Measurements from ENCODE around the gene NOP53.

GRCh38 chr19:46872984-46873375 is 12.2 kb downstream of the ARHGAP35 start:
- PRO-cap = no peak
- RAMPAGE, long total RNA = no peak
- RRBS = no CpG with 5 or more reads among the region's 4 CpGs

DNA sequence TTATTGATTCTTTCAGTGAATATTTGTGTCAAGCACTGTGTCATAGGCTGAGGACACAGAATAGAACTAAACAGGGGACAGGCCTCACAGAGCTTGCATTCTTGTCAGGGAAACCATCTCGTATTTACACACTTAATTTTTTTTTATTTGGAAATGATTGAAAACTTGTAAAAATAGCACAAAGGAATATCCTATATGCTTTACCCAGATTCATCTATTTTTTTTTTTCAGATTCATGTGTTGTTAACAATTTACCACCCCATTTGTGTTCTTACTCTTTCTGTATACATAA is 55.7 kb downstream of the ARHGAP35 start:
- PRO-cap = no peak
- RAMPAGE, long total RNA = no peak
- RRBS = no CpG with 5 or more reads among the region's 1 CpG

- PRO-cap = no peak
- RAMPAGE, long total RNA = no peak
- RRBS = no CpG with 5 or more reads among the region's 9 CpGs
Observed at GRCh38 chr19:46950931-46951802, 68.5 kb upstream of the NPAS1 start.

DNA sequence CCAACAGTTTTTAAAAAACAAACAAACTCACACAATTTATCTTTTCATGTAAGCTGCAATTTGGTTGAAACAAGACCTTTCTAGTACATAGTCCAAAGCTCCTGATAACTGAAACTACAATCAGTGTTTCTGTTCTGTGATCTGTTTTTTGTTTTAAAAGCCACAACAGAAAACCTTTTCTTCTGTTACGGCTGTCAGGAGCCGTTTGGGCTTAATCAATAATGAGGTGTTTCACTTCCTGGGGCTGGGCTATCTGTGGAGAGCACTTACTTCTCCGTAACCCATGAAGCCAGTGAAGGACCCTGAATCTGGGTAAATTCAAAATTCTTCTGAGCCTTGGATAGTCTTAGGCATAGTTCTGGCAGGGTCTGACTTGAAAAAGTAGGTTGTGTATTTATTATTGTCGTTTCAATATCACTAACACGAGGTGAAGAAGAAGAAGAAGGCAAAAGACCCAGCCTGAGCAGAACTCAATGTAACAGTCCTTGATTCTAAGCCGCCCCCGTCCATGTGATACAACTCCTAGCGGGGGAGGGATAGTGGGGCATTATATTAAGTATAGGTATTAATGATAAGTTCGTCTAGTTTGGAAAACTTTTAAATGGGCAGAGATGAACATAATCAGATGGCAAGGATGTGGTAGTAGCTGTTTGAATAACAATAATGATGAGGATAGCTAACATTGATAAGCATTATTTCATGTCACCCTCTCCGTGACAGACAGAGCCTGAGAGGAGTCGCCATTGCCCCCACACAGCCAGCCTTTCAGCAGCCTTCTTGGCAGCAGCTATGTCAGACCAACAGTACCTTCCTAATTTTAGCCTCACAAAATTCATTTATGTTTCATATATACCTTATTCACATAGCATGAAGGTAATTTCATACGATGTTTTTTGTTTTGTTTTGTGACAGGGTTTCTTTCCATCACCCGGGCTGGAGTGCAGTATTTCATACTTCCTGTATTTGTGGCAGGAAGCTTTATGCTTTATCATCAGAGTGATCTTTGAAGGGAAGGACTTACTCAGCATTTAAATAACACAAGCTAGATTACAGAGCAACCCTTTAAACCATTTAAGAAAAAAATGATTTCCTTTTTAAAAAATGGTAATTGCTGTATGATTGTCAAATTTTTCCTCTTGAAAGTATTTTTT is 64.6 kb upstream of the NPAS1 start:
- PRO-cap = no peak
- RAMPAGE, long total RNA = no peak
- RRBS = no CpG with 5 or more reads among the region's 13 CpGs

- PRO-cap = no peak
- RAMPAGE, long total RNA = no peak
- RRBS = no CpG with 5 or more reads among the region's 8 CpGs
Observed at GRCh38 chr19:46958484-46959228, 61.0 kb upstream of the NPAS1 start.

DNA sequence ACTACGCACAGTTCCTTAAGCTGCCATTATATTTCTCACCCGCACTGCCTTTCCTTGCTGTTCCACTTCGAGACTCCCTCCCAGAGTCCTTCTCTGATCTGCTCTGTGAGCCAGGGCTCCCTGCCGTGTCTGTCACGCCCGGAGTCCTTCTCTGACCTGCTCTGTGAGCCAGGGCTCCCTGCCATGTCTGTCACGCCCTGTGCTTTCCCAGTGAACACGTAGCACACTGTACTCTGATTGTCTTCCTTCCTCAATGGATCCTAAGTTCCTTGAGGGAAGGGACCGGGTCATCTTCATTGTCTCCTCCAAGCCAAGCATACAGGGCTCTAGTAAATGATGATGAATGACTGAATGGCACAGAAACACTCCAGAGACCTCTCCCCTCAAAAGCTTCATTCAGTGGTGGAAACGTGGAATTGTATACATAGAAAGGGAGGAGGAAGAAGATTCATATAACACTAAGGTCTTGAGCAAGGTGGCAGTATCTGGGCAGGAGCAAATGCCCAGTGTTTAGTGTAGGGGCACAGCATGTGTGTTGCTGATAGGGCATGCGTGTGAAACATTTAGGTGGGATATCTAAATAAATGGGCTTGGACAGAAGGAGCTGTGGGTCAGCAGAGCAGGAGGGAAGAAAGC is 51.8 kb upstream of the NPAS1 start:
- PRO-cap = no peak
- RAMPAGE, long total RNA = no peak
- RRBS = no CpG with 5 or more reads among the region's 11 CpGs

DNA sequence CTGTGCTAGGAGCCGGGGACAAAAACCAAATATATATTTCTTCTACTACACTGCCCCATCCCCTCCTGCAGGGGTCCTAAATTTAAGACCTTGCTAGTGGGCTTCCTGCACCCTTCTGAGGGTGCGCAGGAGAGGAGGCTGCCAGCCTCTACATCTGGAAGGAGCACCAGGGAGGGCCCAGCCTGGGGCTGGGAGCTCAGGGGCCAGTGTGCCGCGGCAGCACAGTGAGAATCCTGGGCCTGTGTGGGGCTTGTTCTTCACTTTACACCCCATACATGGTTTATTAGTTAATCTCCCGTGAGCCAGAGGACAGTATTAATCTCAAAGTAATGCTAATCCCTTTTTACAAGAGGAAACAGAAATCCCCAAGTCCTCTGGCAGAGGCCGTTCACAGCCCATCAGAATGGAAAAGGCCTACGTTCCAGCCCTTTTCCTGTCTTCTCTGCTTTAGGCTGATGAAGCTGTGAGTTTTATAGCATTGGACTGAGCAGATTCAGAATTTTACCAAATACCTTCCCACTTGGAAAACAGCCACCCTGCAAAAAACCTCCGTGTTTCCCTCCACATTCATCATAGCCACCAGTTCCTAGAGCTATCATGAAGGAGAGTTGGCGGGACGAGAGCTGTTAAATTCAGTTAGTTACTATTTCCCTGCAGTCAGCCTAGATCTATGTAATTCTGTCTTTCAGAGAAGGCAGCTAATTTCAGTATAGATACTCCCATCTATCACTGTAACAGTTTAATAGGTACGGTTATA is 44.2 kb upstream of the NPAS1 start:
- PRO-cap = no peak
- RAMPAGE, long total RNA = no peak
- RRBS = no CpG with 5 or more reads among the region's 11 CpGs

GRCh38 chr19:47096069-47097274 is 17.1 kb downstream of the ZC3H4 start:
- PRO-cap = no peak
- RAMPAGE, long total RNA = no peak
- RRBS = no CpG with 5 or more reads among the region's 23 CpGs

DNA sequence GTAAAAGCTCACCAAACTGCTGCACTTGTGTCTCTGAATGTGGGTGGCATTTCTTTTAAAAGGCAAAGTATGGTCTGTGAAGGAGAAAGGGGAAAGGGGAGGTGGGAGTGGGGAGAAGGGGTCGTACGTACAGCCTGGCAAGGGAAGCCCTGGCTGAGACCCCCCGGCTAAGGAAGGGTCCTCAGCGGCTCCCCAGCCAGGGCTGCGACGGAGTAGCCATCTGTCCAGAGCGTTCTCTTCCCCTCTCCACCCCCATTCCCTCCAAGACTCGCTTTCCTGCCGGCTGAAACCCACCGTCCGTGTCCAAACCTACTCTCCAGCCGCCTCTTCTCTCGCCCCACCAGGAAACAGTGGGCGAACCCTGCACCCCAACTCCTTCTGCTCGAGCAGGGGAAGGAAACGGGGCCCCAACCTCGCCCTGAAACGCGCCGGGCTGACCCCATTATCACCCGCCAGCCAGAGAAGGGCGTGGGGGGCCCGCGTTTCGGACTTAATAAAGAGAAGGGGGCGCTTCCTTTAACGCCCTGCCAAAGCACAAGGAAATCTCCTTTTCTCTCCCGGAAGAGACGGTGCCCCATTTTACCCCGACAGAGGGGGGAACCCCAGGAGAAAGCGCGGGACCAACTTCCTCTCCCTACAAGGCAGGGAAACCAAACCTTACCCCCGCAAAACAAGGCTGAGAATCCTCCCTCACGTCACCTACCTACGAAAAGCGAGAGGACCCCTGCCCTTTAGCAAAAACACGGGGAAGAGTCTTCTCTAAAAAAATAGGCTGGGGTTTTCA is 2.5 kb downstream of the ZC3H4 start:
- PRO-cap = bidirectional peak, plus-strand start at position 255 of the sequence, minus-strand start at position 210 of the sequence
- RAMPAGE, long total RNA = no peak
- RRBS = under 1% methylated on average over 6 of the region's 37 CpGs

DNA sequence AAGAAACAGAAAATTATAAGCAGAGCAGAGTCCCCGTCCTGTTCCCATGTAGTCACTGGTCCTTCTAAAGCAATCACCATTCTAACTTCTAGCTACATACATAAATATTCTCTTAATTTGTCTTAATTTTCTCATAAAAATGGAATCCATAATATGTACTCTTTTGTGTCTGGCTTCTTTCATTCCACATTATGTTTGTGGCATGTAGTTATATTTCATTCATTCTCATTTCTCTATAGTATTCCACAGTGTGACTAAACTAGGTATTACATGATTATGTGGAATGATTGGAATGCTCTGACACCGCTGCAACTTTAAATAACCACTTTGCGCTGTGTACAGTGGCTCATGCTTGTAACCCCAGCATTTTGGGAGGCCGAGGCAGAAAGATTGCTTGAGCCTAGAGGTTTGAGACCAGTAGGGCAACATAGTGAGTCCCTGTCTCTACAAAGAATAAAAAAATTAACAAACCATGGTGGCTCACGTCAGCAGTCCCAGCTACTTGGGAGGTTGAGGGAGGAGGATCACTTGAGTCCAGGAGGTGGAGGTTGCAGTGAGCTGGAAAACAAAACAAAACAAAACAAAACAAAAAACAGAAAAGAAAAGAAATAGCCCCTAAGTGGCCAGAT is 8.3 kb upstream of the SAE1 start:
- PRO-cap = no peak
- RAMPAGE, long total RNA = no peak
- RRBS = no CpG with 5 or more reads among the region's 5 CpGs

- PRO-cap = unidirectional peak, minus-strand start at chr19:47227719; bidirectional peak, plus-strand start at chr19:47228089, minus-strand start at chr19:47227915
- RAMPAGE, long total RNA = no peak
- RRBS = under 1% methylated on average over 7 of the region's 32 CpGs
Observed at GRCh38 chr19:47227350-47228213, 3.4 kb downstream of the BBC3 start.

DNA sequence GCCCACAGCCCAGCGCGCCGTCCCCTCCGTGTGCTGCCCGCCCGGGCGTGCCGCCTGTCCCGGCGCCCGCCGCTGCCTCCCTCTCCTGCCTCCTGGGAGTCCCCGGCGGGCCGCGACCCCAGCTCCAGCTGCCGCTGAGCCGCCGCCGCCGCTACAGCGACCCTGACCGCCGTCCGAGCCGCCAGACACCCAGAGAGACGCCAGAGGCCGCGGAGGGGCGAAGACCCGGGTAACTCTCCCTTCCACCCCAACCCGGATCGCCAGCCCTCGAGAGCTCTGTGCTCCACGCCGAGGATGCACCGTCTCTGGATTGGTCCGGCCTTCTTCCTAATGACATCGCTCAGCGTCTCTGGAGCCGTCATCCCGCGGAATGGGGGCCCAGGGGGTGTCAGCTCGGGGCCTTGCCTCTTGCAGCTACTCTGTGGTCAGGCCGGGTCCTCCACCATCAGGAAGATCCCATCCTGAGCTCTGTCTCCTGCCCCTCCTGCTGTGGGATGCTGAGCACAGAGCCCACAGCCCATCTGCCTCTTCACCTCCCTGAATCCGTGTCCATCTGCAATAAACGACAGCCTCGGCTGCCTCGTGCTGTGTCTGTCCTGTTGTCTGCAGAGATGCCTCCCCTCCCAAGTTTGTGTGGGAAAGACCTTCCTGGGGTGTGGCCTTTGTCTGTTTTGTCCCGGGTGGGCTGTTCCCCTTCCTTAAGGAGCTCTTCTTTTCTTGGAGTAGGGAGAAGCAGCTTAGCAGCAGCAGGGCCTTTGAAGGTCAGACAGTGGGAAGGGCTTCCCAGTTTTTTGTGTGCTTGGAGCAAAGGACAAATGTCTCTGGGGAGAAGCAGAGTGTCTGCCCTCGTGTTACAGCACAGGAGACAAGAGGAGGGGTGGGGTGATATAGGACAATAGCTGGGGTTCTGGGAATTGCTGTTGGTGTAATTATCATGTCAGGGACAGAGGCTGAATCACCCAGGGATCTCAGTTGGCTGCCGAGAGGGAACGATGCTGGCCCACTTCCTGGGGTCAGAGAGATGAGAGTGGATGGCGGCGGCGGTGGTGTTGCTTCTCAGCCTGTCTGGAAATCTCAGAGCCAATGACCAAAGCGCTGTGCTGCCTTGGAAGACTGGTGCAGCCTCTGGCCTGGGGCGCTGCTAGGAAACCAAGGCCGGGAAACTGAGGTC is 816 bp downstream of the INAFM1 start:
- PRO-cap = no peak
- RAMPAGE, long total RNA = no peak
- RRBS = 6% methylated on average over 27 of the region's 59 CpGs

- PRO-cap = no peak
- RAMPAGE, long total RNA = no peak
- RRBS = no CpG with 5 or more reads among the region's 10 CpGs
Observed at GRCh38 chr19:47389230-47389787, 30.0 kb downstream of the MEIS3 start.

GRCh38 chr19:47507809-47508706 is 6.8 kb downstream of the NAPA start:
- PRO-cap = no peak
- RAMPAGE, long total RNA = no peak
- RRBS = no CpG with 5 or more reads among the region's 16 CpGs

DNA sequence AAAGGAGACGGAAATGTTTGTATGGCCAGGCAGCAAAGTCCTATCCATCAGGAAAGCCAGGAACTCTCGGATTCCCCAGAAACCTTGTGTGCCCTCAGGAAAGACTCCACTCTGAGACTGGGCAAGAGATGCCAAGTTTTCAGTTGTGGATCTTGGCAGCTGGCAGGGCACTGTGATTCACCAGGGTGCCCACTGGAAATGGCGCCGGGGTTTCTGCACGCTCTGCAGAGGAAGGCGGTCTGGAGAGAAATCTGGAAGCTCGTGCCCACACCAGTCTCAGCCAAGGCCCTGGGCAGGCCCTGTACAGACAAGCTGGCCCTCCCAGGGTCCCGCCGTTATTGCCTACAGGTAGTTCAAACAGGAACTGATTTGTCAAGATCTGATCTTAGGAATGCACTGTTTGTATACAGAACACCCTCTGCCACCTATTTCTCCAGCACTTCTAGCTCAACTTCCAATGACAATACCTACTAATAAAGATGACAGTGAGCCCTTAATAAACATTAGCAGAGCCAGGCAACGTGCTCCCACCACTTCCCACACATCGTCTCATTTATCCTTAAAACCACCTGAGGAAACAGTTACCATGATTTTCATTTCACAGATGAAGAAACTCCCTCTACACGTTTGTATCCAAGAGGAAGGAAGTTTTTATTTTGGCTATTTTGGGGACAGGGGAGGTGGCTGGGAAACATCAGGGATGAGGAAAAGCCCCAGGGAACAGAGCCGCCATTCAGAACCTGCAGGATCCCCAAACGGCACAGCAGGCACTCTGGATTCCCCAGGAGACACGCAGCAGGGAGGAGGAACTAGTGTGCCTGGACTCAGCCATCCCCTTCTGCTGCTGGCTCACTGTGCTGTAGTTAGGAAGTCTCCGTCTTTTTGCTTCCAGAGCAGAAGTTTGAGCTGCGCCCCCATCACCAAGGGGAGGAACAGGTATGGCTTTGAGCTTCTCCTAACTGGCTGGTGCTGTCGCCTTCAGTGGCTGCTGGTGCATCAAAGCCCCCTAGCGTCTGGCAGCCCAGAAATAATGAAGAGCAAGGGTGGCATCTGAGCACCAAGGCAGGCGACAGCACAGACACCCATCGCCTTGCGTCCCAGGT is 4.6 kb downstream of the NAPA start:
- PRO-cap = no peak
- RAMPAGE, long total RNA = no peak
- RRBS = no CpG with 5 or more reads among the region's 22 CpGs

GRCh38 chr19:47549266-47549854 is 23.6 kb downstream of the ZNF541 start:
- PRO-cap = no peak
- RAMPAGE, long total RNA = no peak
- RRBS = no CpG with 5 or more reads among the region's 13 CpGs

DNA sequence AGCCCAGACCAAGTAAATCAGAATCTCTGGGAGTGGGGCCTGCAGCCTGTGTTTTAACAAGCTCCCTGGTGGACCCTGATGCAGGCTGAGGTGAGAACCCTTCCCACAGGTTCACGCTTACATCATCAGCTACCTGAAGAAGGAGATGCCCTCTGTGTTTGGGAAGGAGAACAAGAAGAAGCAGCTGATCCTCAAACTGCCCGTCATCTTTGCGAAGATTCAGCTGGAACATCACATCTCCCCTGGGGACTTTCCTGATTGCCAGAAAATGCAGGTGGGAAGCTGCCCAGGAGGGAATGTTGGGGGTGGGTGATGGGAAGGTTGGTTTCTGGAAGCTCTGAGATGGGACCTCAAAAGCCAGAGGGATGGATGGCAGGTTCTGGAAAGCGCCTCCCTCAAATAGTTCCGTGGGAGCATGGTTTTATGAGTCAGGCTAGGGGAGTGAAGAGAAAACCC is 9.1 kb upstream of the NOP53 start:
- PRO-cap = no peak
- RAMPAGE, long total RNA = no peak
- RRBS = no CpG with 5 or more reads among the region's 5 CpGs

- PRO-cap = no peak
- RAMPAGE, long total RNA = no peak
- RRBS = no CpG with 5 or more reads among the region's 32 CpGs
Observed at GRCh38 chr19:47741056-47741436, 4.3 kb upstream of the NOP53 start.

DNA sequence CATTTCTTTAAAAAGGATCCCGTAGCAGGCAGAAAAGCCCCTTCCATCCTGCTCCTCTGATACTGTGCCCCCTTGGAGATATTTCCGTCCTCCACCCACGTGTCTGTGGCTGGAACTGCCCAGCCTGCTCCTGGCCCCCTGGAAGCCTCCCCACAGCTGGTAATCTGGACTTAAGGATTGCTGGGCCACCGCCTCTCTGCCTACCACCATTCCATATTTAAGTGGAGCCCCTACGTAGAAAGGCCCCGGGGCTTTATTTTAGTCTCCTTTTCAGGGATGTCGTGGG is 2.8 kb upstream of the NOP53 start:
- PRO-cap = no peak
- RAMPAGE, long total RNA = no peak
- RRBS = no CpG with 5 or more reads among the region's 7 CpGs

GRCh38 chr19:47745074-47746030 is at the start of gene NOP53:
Gene NOP53 (plus strand): TSS chr19:47745546.
- PRO-cap = unidirectional peak, plus-strand start at chr19:47745550
- RAMPAGE, long total RNA = no peak
- RRBS = under 1% methylated on average over 3 of the region's 57 CpGs